ENCODE measurements around the gene ATP2B1.

- PRO-cap, result no peak
Measured at GRCh38 chr12:82708271-82708851, 21.7 kb downstream of the TMTC2 start.

DNA sequence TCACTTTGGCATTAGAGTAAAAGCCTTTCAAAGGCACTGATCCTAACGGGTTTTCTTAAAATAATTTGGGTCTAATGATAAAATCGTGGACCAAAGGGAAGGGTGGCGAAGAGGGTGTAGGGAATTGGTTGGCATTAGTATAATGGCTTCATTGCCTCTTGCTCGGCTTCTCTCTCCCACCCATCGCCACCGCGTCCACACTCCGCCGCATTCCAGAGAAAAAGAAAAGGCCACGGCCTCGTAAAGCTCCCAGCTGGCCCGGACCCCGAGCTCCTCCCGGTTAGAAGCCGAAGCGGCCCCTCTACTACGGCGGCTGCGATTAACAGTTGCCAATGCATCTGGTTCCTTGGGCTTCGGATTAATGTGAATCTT, 775 bp upstream of the ALX1 start:
- PRO-cap, result no peak

DNA sequence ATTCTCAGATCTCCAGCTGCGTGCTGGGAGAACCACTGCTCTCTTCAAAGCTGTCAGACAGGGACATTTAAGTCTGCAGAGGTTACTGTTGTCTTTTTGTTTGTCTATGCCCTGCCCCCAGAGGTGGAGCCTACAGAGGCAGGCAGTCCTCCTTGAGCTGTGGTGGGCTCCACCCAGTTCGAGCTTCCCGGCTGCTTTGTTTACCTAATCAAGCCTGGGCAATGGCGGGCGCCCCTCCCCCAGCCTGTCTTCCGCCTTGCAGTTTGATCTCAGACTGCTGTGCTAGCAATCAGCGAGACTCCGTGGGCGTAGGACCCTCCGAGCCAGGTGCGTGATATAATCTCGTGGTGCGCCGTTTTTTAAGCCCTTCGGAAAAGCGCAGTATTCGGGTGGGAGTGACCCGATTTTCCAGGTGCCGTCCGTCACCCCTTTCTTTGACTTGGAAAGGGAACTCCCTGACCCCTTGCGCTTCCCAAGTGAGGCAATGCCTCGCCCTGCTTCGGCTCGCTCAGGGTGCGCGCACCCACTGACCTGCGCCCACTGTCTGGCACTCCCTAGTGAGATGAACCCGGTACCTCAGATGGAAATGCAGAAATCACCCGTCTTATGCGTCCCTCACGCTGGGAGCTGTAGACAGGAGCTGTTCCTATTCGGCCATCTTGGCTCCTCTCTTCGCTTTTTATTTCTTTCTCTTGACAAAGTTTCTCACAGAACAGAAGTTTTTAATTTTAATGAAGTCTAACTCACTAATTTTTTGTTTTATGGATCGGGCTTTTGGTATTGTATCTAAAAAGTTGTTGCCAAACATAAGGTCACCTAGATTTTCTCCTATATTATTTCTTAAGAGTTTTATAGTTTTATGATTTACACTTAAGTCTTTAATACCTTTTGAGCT, 38.0 kb downstream of the ALX1 start:
- PRO-cap, result no peak

DNA sequence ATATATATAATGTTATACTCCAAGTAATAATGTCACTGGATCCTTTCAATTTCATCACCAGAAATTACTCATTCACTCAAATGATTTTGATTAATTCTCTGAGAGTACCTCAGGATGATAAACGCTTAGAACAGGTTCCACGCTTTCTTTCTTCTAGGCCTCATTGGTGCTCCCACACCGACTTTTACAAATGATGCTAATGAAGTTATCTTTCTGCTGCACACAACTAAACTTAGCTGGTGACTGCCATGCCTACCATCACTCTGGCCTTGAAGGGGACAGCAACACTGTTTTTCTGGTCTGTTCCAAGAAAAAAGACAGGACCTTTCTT, 100.1 kb downstream of the RASSF9 start:
- PRO-cap, result no peak

DNA sequence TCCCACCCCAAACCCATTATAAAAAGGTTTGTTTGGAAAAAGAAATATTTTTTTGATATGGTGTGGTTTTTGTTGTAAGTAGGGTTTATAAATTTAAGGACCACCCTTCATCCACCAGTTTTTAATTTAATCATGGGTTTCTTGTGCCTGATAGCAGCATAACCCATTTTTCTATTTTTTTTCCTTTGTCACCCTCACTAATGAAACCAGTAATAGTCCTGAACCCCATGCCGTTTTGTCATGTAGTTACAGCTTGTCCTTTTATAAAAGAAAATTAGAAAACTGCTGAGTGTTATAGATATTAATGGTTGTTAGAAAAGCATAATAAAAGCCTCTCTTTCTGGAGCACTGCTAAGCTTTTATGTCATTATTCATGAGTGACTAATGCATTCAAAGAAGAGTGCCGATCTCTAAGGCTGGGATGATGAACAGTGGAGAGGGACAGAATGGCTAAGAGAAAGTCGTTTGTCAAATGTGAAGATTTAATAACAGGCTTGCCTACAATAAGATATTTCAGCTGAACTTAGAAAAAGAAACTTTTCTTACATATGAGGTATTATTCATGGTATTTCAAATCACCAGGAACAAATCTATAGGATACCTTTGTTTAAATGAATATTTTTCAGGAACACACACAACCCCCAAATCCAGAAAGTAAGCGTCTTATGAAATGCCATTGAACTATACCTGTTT, 121.7 kb downstream of the MGAT4C start:
- PRO-cap, result no peak

DNA sequence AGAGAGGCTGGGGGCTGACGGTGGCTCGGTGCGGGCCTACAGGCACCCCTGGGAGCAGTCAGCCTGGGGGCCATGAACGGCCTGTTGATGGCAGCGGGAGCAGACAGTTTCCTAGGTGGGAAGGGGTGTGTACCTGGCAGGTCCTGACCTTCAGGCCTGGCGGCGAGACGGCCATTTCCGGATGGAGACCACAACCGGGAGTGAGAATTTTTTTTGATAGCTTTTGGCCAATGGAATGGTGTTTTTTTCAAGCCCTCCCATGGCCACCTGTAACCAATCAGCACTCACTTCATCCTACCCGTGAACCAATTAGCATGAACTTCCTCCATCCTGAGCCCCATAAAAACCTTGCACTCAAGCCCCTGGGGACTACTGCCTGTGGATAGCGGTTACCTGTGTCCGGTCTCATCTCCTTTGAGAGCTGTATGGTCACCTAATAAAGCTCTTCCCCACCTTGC, 344.9 kb upstream of the MGAT4C start:
- PRO-cap, result no peak

- PRO-cap, result no peak
Measured at GRCh38 chr12:88139359-88139907, 2.5 kb downstream of the CEP290 start.

DNA sequence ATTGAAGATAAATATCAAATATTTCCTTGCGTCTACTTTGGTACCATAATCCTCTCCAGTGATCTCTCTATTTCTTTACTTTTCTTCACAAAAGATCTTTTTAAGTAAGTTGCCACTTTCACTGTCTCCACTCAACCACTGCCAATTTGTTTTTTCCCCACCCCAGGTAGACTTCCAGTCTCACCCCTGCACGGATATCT, 345.5 kb upstream of the KITLG start:
- PRO-cap, result no peak

- PRO-cap, result no peak
Measured at GRCh38 chr12:89162438-89163291, 189.6 kb downstream of the DUSP6 start.

GRCh38 chr12:89166411-89167074, 185.8 kb downstream of the DUSP6 start:
- PRO-cap, result no peak

- PRO-cap, result no peak
Measured at GRCh38 chr12:89343107-89343602, 9.1 kb downstream of the DUSP6 start.

GRCh38 chr12:89372505-89373558, 20.5 kb upstream of the DUSP6 start:
- PRO-cap, result no peak

DNA sequence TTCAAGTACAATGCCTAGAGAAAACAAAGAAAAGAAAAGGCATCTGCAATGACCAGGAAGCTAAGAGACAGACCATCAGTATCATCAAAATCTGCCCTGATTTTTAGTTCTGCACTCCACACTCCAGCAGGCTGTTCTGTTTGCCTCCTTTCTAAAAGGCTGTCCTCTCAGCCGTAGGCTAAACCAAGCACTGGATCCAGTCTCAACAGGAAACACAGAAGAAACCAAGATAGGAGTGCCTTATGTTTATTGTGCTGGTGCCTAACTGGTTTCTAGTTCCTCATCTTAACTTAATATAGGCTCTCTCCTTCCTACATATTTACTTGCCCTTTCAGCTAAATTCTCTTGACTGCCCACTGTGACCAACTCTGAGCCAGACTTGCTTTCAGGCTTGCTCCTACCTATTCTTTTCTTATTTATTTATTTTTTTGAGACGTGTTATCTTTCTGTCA, 30.9 kb downstream of the GALNT4 start:
- PRO-cap, result no peak

DNA sequence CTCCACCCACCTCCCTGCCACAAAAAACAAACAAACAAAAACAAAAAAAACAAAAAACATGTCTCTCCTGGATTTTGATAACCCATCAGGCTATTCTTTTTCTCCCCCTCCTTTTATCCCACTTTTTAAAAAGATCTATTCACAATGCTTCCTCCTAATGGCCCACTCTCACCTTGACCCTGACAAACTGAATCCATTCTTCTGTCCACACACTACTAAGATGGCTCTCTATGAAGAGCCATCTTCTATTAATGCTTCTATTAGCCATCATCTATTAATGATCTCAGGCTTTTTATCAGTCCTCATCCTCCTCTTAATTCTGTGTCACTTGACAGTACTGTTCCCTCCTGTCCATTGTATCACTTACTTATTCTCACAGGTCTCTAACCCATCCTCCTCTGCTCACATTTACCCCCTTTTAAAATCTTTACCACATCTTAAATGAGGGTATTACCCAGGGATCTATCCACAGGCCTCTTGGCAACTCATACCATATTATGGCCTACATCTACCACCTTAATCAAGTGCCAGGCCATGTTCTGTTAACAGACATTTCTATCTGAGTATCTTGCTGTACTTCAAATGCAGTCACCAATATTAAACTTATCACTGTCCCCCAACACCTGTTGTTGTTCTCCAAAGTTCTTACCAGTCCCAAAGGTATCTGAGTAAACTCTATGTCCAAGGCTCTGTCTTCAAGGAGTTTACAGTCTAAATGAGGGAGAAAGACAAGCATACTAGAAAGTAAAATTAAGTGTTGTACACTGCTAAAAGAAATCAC, 41.5 kb downstream of the ATP2B1 start:
- PRO-cap, result no peak

GRCh38 chr12:89708560-89709246, at the start of gene ATP2B1:
TSS of gene ATP2B1 (minus strand) at chr12:89708838.
- PRO-cap, result bidirectional peak, plus-strand start at chr12:89709106, minus-strand start at chr12:89708836

- PRO-cap, result no peak
Measured at GRCh38 chr12:89721412-89722178, 13.0 kb upstream of the ATP2B1 start.

DNA sequence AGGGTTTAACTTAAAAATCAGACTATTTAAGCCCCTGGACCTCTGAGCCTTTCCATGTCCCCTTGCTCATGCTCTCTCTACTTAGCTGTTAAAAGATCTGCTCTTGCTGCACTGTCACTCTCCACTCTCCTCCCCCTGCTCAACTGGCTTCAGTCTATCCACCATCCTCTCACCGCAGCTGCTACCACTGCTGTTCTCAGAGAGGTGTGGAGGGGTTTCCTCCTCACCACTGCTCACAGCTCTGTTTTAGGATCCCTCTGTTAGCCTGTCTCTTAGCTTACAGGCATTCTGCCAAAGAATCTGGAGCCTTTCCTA, 43.7 kb upstream of the ATP2B1 start:
- PRO-cap, result no peak

DNA sequence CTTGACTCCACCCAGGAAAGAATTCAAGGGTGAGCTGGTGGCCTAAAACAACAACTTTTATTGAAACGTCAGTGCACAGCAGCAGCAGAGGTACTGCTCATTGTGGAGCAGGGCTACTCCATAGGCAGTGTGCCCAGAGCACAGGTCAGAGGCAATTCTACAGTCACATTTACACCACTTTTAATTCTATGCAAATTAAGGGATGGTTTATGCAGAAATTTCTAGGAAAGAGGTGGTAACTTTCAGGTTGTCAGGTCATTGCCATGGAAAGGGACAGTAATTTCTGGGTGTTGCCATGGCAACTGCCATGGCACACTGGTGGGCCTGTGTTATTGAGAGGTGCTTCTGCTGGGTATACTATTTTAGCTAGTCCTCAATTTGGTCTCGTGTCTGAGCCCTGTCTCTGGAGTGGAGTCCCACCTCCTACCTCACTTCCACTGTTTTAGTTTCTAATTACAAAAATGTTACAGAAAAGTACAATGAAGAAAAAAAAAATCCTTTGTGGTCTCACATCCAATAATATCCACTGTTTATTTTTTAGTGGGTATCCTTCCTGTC, 234.2 kb upstream of the ATP2B1 start:
- PRO-cap, result no peak

DNA sequence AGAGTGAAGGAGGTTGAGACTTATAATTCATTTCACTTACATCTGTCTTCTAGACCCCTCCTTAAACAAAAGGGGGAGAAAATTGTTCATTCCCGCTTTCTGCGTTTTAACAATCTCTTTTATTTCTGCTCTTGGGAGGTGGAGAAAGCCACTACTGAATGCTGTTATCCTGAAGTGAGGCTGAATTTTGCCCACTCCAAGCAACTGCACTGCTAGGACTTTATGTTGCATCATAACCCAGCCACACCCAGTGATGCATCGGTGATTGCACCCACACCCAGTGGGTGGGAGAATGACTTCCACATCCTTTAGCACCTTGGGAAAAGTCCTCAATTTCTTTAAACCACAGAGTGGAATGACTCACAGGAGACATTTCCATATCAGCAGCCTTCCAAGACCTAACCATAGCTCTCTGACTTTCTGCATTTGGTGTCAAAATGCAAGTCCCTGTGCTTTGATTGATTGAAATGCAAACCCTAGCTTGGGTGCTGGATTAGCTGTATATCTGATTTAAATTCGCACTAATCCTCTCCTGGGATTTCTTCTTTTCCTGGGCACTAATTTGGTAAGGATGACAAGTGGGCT, 382.6 kb upstream of the ATP2B1 start:
- PRO-cap, result no peak

DNA sequence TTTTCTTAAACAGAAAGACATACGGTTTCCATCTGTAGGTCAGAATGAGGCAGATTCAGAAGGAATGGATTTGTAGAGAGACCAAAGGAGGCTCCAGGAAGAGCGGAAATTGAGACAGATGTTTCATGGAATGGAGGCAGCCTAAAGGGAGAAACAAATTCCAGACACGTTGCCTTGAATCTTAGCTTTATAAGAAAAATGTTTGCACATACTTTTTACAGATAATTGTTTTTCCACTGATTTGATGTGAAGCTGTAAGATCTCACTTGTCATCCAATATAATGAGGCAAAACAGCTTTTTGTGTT, 24.8 kb downstream of the EPYC start:
- PRO-cap, result no peak